Measurements from ENCODE around the genes CHEK2 and HSCB.

- PRO-cap, result no peak
Observed at GRCh38 chr22:27636919-27637727, 164.4 kb downstream of the MN1 start.

DNA sequence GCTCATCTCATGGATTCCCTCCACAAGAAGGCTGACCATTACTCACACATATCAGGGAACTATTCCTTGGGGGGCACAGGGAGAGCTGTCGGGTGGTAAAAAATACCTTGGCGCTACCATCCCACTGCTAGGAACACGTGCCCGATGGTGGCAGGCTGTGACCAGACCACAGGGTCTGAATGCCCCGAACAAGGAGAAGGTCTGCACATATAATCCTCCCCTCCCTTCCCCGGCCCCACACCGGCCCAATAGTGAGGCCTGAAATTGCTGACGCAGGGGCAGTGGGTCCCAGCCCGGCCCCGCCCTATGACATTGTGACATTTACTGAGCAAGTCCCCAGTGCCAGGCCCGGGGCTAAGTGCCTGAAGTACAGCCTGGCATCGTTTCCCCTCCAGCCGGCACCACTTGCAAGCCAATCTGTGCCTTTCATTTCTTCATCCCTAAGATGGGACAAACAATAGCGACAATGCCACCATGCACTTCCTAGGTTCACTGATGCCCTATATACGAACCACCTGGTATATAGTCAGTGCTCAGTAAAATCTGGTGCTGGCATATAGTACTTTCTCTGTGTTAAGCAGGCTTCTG lies 19.4 kb downstream of the MN1 start:
- PRO-cap, result no peak

DNA sequence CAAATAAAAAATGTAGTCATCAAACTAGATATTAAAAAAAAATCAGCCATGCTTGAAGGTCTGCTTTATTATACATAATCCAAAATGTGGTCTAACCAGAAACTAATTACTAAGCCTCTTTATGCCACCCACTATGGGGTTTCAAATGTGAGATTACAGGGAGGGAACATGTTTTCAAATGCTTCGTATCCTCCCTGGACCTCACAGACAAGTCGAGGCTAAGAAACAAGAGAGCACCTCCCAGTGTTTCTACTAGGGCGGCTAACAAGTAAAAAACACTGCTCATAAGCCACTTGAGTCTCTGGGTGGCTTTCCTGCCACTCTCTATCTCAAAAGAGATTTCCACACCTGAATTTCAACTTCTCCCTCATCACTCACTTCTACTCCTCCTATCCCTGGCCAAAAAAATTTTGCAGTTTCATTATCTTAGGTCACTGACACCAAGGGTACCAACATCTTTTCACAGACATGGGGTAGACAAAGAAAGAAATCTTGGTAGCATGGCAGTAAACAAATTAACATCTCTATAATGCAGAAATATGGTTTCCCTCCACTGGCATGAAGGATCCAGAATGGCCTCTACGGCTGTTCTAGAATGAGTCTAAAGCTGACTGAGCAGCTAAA lies 51.0 kb downstream of the PITPNB start:
- PRO-cap, result no peak

GRCh38 chr22:27876472-27877157 lies 42.4 kb downstream of the PITPNB start:
- PRO-cap, result no peak

- PRO-cap, result no peak
Observed at GRCh38 chr22:27912884-27913576, 6.0 kb downstream of the PITPNB start.

- PRO-cap, result bidirectional peak, plus-strand start at chr22:27918964, minus-strand start at chr22:27918807
Observed at GRCh38 chr22:27918255-27919053, 602 bp downstream of the PITPNB start.

DNA sequence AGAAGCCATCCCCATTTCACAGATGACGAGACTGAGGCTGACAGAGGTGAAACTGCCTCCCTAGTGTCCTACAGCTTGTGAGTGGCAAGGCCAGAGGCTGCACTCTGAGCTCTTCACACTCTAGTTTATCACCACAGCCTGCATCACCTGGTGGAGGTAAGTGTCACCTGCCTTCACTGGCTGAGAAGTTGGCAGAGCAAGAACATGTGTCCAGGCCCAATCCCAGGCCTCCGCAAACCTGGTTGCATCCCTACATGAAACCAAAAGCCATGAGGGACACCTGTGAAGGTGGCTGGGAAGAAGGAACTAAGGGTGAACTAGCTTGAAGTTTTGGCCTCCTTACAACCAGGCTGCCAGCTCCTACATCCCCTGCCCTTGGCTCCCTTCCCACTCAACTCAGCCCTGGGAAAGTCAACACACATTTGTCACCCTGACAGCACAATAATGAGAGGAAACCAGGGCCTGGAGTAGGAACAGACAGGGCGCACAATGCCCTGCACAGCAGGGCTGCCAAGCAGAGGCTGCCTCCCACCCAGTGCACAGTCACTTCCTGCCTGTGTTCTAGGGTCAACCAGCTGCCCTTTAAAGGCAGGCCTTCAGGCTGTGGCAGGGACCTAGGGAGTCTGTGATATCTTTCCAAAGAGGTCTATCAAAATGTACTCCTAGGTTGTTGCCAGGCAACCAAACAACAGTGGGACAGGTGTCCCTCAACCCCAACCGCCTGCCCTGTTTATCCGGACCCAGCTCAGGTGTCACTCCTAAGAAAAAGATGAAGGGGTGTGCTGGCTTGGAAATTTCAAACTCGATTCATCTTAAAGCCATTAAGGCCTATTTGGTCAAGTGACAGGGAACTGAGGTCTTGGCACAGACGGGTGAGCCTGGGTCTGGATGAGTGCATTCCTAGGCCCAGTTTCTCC lies 110.1 kb upstream of the PITPNB start:
- PRO-cap, result no peak

GRCh38 chr22:28112767-28113152 lies 193.7 kb upstream of the PITPNB start:
- PRO-cap, result no peak

DNA sequence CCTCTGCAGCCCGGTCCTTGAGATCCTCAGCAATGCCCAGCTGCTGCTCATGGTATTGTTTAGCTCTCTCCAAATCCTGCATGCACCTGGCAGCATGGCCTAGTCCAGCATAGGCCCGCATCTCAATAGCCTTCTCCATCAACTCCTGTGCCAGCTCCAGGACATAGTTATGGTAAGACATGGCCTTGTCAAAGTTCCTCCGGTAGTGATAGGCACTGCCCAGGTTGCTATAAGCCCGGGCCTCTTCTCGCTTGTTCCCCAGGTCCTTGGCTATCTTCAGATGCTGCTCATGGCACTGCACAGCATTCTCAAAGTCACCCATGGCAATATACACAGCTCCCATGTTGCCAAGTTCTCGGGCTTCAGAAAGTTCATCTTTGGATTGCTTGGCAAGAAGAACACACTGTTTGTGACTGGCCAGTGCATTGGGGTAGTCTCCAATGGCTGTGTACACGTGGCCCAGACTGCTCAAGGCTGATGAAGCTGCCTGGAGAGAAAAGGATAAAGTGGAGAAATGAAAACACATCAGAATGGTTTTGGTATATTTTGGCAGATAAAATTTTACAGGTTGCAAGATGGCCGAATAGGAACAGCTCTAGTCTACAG lies 244.2 kb upstream of the PITPNB start:
- PRO-cap, result no peak

DNA sequence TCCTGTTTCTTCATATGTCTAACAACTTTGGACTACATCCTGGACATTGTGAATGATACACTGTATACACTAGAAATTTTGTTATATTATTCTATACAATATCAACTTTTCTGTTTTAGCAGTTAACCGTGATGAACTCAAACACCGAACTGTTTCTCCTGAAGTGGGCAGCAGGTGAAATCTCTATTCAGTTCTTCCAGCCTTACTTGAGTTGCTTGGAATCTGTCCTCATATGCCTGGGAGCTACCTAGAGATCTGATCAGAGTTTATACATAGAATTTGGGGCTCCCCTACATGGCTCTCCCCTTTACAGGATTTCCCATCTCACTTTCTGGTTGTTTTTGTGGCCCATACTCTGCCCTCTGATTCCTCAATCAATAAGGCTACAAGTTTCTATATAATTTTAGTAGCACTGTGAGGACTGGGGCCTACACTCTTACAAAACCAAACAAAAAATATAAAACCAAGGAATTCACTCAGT lies 362.6 kb upstream of the PITPNB start:
- PRO-cap, result no peak

DNA sequence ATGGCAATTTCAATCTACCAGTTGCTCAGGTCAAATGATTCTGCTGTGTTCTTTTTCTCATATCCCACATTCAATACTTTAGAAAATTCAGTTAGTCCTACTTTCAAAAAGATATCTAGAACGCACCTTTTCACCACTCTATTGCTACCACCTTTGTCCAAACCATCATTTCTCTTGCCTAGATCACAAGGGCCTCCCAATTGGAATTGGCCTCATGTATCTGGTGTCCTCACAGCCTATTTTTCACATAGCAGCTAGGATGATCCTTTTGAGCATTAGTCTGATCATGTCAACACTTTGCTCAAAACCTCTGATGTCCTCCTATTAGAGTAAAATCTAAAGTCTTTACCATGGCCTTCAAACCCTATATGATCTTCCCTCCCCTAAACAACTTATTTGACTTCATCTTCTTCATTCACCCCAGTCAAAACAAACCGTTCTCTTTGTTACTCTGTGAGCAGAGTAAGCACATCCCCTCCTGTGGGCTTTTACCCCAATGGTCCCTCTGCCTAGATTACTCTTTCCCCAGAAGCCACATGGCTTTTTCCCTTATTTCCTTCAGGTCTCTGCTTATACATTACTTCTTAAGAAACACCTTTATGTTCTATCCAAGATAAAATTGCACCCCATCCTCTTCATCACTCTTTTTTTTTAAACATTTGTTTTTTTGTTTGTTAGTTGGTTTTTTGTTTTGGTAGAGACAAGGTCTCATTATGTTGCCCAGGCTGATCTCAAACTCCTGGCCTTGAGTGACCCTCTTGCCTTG lies 295.9 kb downstream of the TTC28 start:
- PRO-cap, result no peak

DNA sequence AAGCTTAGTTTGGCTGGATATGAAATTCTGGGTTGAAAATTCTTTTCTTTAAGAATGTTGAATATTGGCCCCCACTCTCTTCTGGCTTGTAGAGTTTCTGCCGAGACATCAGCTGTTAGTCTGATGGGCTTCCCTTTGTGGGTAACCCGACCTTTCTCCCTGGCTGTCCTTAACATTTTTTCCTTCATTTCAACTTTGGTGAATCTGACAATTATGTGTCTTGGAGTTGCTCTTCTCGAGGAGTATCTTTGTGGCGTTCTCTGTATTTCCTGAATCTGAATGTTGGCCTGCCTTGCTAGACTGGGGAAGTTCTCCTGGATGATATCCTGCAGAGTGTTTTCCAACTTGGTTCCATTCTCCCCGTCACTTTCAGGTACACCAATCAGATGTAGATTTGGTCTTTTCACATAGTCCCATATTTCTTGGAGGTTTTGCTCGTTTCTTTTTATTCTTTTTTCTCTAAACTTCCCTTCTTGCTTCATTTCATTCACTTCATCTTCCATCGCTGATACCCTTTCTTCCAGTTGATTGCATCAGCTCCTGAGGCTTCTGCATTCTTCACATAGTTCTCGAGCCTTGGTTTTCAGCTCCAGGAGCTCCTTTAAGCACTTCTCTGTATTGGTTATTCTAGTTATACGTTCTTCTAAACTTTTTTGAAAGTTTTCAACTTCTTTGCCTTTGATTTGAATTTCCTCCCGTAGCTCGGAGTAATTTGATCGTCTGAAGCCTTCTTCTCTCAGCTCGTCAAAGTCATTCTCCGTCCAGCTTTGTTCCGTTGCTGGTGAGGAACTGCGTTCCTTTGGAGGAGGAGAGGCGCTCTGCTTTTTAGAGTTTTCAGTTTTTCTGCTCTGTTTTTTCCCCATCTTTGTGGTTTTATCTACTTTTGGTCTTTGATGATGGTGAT lies 288.3 kb downstream of the TTC28 start:
- PRO-cap, result no peak

DNA sequence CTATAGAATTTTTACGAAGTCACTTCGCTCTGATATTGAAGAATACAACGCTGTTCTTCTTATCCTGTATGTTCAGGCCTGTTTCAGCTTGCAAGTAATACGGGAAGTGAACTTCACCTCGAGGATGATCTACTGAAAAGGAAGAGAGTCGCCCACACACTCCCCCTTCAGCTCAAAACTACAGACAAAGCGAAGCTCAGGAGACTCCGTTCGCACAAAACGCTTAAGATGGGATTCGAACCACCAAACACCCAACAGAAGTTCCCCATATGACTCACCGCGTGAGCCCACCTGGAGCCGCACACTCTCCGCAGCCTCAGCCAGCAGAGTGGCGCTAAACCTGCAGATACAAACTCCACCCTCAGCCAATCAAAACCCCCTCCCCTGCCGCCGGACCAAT lies at the start of gene CHEK2:
Gene CHEK2, minus strand, starts transcription at position 330 of the 400 bp plus-strand sequence.
- PRO-cap, result no peak

DNA sequence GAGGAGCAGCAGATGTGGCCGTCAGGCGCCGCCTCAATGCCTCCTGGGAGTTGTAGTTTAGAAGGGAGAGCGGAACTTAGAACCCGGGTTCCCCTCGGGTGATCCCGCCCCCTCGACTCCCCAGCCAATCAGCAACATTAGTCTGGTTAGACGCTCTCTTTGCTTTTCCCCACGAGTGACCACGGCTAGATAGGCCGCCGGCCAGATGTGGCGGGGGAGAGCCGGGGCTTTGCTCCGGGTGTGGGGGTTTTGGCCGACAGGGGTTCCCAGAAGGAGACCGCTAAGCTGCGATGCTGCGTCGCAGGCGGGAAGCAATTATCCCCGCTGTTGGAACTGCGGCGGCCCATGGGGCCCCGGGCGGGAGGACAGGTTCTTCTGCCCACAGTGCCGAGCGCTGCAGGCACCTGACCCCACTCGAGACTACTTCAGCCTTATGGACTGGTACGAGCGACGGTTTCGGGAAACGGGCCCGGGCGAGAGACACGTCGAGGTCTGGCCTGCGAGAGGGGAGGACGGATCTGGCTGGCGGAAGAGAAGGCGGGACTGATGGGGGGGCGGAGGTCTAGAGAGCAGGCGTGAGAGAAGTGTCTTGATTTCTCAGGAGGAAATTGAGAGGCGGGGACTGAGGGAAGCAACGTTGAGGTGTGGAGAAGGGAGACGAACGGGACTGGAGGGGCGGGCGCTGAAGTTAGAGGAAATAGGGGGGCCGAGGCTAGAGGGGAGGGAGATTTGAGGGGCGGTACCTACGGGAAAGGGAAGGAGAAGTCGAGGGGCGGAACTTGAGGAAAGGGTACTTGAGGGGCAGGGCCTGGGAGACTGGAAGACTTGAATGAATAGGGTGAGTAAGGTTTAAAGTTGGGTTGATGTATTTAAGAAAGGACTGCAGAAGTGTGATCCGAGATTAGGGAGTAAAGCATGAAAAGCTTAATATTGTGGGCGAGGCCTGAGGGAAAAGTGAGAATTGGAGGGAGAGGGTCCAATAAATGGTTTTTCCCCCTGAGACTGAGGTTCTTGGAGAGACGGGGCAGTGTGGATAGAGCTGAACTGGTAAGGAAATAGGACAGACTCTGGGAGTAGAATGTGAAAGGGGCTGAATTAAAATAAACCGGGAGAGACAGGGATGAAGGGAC lies at the start of gene HSCB:
Gene HSCB, plus strand, starts transcription at position 149 of the 1,130 bp plus-strand sequence.
- PRO-cap, result unidirectional peak, minus-strand start at position 520 of the sequence; unidirectional peak, minus-strand start at position 669 of the sequence

GRCh38 chr22:28815583-28816241 lies 43.2 kb downstream of the CCDC117 start:
- PRO-cap, result no peak

- PRO-cap, result no peak
Observed at GRCh38 chr22:28892111-28892545, 8.8 kb downstream of the ZNRF3 start.

- PRO-cap, result no peak
Observed at GRCh38 chr22:28981703-28982551, 79.7 kb downstream of the C22orf31 start.

GRCh38 chr22:29073597-29074929 lies 1.2 kb downstream of the KREMEN1 start:
- PRO-cap, result no peak

- PRO-cap, result no peak
Observed at GRCh38 chr22:29119820-29120563, 47.2 kb downstream of the KREMEN1 start.

- PRO-cap, result no peak
Observed at GRCh38 chr22:29152725-29153317, 52.9 kb upstream of the EMID1 start.

Measured in peritoneum (tissue), 1 donor.